Daoy (cell line): ENCODE measurements around the gene VPS37D.

DNA sequence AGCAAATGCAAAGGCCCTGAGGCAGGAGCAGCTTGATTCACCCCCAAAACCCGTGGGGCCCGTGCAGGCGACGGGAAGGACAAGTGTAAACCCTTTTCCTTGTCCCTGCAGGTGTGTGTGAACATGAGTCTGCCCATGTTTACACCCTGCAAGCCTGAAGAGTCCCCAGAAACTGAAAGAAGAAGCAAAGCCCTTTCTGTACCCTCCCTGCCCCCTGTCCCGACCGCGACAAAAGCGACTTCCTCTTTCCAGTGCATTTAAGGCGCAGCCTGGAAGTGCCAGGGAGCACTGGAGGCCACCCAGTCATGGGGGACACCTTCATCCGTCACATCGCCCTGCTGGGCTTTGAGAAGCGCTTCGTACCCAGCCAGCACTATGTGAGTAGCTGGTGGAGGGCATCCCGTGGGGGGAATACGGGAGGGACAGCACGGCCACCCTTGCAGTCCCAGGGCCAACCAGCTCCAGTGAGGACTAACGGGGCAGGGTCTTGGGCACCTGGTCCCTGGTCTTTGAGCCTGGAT is 65.2 kb upstream of the SPDYE10 start:
- RAMPAGE, long total RNA, result no peak

- RAMPAGE, long total RNA, result no peak
These were observed 36.6 kb downstream of the FZD9 start for GRCh38 chr7:73470108-73470617.

DNA sequence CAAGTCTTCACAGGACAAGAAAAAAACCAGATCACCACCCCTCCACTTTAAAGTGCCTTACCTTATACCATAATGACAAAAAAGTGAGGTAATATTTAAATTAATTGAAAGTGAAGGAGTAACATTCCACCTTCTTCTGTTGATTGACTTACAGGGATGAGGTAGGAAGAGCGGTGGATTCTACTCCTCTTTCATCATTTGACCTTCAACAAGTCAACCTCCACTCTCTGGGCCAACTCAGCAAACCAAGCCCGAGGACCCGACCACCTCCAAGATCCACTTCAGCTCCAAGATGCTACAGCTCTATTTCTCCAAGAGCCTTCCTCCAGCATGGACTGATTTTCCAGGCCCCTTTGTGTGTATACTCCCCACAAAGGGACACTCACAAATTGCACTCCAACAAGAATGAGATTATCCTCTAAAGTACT is 1.8 kb downstream of the BAZ1B start:
- RAMPAGE, long total RNA, result no peak

DNA sequence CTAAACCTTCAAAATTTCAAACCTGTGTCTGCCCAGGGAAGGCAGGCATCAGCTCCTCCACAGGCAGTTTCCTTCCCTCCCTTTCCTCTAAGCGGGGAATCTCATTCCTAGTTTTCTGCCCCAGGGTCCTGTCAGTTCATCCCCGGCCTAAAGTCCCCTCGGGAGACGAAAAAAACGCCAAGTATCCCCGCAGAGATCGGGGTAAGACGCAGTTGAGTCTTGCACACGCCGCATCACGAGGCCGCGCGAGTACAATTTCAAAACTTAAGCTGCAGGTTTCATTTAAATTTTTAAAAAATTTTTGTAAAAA is 998 bp downstream of the BAZ1B start:
- RAMPAGE, long total RNA, result no peak

DNA sequence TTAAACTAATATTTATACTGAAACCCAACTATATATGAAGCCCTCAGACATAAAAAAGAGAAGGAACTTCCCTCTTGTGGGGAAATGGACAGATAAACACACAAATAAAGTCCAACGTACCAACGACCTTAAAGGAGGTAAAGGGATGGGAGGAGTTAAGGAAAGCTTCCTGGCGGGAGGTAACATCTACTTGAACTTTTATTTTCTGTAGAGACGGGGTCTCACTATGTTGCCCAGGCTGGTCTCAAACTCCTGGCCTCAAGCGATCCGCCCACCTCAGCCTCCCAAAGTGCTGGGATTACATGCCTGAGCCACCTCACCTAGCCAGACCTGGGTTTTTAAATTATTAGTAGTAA is 1.4 kb downstream of the BCL7B start:
- RAMPAGE, long total RNA, result no peak

- RAMPAGE, long total RNA, result no peak
These were observed 17.7 kb upstream of the TBL2 start for GRCh38 chr7:73595902-73596719.

DNA sequence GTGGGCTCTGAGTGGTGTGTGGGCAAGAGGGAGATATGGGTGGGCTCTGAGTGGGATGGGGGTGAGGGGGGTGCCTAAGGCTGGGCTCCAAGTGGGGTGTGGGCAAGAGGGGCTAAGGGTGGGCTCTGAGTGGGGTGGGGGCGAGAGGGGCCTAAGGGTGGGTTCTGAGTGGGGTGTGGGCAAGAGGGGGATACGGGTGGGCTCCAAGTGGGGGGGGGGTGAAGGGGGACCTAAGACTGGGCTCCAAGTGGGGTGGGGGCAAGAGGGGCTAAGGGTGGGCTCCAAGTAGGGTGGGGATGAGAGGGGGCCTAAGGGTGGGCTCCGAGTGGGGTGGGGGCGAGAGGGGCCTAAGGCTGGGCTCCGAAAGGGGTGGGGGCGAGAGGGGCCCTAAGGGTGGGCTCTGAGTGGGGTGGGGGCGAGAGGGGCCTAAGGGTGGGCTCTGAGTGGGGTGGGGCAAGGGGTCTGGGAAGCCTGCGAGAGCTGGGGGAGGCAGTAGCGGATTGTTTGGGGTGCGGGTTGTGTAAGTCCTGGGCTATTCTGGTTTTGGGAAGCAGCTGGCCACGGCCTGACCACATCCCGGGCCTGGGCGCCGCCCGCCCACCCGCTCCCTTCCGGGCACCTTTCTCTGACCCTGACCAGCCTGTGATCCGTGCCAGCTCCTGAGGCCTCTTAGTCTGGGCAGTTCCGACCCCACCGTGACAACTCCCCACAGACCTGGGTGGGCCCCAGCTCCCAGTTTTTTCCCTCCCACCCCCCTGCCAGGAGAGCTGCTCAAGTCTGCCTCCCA is 22.1 kb upstream of the TBL2 start:
- RAMPAGE, long total RNA, result no peak

DNA sequence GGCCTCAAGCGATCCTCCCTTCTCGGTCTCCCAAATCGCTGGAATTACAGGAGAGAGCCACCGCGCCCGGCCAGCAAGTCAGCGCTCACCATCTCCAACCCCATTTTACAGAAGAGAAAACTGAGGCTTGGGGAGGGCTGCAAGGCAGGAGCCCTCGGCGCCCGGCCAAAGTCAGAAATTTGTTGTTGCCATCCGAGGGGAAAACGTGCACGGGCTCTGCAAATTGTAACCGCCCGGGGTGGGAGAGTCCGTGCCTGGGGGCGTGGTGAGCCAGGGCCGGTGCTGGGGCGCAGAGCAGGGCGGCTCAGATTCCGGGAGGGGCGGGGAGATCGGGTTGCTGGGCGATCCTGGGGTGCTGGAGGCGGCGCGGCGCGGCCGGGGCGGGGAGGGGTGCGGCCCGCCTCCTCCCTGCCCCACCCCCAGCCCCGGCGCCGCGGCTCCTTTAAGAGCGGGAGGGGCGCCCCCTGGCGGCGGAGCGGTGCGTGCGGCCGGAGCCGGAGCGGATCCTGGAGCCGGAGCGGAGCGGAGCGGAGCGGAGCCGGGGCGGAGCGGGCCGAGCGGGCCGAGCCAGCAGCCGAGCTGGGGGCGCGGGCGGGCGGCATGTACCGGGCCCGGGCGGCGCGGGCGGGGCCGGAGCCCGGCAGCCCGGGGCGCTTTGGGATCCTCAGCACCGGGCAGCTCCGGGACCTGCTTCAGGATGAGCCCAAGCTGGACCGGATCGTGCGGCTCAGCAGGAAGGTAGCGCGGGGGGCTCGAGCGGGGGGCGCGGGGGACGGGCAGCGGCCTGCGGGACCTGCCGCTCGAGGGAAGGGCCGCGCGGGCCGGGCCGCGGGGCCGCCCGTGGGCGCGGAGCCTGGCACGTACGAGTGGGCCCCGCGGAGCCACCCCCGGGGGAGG is at the start of gene VPS37D:
Gene VPS37D (plus strand): TSS at position 473 of the 897 bp plus-strand sequence.
- RAMPAGE, long total RNA, result no peak

DNA sequence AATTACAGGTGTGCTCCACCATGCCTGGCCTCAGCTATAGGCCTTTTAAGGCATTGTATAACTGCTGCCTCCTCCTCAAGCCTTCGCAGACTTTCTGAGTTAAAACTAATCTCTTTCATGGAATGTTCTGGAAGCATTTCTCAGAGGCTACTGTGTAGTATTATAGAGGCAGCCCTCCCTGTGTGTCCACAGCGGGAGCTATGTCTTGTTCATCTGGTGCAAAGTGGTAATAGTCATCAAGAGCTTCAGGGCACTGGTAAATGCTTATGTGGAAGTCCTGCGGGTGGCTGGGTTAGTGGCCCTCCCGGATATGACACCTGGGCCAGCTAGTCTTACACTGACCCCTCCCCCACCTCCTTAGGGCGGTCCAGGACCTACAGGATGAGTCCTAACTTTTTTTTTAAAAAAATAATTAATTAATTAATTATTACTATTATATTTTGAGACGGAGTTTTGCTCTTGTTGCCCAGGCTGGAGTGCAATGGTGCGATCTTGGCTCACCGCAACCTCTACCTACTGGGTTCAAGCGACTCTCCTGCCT is 2.2 kb upstream of the ABHD11 start:
- RAMPAGE, long total RNA, result no peak

GRCh38 chr7:73850079-73850561 is 7.8 kb upstream of the METTL27 start:
- RAMPAGE, long total RNA, result no peak

- RAMPAGE, long total RNA, result no peak
These were observed 38.9 kb downstream of the TMEM270 start for GRCh38 chr7:73899712-73900346.

- RAMPAGE, long total RNA, result no peak
These were observed 53.7 kb downstream of the TMEM270 start for GRCh38 chr7:73914558-73915079.

- RAMPAGE, long total RNA, result no peak
These were observed 35.9 kb upstream of the ELN start for GRCh38 chr7:73991971-73992554.

DNA sequence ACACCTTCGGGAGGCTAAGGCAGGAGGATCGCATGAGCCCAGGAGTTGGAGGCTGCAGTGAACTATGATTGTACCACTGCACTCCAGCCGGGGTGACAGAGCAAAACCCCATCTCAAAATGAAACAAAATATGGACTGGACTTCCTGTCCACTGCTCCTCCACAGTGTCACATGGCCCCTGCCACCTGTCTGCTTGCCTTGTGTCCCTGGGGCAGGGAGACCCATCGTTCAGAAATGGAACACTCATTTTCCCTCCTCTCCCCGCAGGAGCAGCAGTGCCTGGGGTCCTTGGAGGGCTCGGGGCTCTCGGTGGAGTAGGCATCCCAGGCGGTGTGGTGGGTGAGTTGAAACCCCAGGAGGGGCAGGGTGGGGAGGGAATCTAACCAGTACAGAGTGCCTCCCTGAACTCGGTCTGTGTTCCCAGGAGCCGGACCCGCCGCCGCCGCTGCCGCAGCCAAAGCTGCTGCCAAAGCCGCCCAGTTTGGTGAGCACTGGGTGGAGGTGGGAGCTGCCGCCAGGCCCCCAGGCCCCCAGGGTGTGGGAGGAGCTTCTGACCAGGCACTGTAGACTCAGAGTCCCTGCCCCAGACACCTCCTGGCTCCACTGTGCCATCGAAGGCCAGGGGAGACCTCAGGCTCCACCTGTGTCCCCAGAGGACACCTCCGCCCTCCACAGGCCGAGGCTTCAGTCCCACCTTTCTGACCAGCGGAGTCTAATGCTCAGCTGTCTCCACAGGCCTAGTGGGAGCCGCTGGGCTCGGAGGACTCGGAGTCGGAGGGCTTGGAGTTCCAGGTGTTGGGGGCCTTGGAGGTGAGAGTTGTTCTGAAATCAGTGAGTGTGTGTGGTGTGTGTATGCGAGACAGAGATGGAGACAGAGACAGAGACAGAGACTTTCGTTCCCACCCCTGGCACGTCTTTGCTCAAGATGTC is 20.5 kb upstream of the LIMK1 start:
- RAMPAGE, long total RNA, result no peak

DNA sequence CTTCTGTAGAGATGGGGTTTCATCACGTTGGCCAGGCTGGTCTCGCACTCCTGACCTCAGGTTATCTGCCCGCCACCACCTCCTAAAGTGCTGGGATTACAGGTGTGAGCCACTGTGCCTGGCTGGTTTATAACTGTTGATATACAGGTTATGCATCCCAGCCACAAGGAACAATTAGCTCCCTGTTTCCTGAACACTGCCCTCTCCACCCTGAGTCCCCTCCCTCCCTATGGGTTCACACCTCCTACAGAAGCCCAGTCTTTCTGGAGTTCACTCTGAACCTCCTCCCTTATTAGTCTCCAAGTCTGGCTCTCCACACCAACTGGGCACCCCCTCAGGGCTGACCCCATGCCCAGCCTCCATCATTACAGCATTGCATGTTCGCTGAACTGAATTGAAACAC is 1.9 kb upstream of the CLIP2 start:
- RAMPAGE, long total RNA, result no peak

GRCh38 chr7:74462563-74463058 is 8.9 kb downstream of the GTF2IRD1 start:
- RAMPAGE, long total RNA, result no peak

DNA sequence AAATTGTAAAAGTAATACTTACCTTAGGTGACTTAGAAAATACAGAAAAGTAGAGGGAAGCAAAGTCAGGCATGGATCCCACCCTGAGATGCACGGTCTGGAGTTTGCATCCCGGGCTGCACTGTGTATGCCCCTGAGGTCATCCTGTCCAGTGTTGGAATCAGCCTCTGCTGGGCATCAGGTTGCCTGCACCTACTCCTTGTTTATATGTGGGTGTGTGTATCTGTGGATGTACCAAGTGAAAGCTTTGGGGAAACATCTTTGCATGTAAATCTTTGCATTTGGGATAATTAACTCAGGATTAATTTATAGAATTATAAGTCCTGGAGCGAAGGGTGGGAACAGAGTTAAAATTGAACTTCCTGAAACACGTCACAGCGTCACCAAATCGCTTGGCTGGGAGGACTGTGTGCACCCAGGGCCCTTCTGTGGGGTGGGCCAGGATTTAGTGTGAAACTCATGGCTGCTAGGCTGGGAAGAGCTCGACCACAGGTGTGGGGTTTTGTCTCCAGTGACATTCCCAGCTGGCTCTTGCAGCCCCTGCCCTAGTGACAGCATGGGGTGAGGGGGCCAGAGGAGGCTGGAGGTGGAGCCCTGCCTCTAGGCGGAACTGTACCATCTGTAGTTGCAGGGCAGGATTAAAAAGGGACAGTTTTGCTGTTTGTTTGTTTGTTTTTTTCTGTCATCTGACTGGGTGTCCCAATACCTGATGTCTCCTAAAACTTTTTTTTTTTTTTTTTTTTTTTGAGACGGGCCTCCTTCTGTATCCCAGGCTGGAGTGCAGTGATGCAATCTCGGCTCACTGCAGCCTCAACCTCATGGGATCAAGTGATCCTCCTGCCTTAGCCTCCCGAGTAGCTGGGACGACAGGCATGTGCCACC is 28.0 kb downstream of the GTF2IRD1 start:
- RAMPAGE, long total RNA, result no peak

GRCh38 chr7:74482674-74483033 is 28.9 kb downstream of the GTF2IRD1 start:
- RAMPAGE, long total RNA, result no peak

- RAMPAGE, long total RNA, result no peak
These were observed 40.1 kb upstream of the GTF2I start for GRCh38 chr7:74617282-74617957.

DNA sequence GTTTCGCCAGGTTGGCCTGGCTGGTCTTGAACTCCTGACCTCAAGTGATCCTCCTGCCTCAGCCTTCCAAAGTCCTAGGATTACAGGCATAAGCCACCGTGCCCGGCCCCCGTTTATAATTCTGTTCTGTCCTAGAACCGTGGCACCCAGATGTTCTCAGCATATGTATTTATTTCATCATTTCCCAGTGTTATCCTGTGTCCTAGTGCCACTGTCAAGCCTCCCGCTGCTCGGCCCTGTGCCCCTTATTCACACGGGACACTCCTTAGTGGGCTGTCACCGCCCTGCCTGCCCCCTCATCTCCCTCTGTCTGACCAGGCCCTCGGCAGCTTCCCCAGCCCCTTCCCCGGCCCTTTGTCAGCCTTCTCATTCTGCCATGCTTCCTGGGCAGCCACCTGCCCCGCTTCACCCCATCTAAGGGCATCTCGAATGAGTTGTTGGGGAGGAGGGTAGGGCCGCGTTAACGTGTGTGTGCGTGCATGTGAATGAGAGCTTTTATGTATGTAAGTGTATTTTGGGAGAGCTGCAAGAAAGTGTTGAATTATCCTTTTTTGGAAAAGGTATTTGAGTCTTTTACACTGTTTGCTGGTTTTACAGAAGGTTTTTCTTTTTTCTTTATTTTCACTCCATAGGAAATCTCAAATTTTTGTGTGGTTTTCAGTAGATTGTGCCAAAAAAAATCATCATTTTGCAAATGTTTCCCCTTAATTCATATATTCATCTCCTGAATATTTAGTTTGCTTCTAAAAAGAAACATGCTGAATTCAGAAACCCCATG is 49.7 kb downstream of the GTF2I start:
- RAMPAGE, long total RNA, result no peak